HT-29 (cell line): Measurements from ENCODE around the genes CD3D and KMT2A.

DNA sequence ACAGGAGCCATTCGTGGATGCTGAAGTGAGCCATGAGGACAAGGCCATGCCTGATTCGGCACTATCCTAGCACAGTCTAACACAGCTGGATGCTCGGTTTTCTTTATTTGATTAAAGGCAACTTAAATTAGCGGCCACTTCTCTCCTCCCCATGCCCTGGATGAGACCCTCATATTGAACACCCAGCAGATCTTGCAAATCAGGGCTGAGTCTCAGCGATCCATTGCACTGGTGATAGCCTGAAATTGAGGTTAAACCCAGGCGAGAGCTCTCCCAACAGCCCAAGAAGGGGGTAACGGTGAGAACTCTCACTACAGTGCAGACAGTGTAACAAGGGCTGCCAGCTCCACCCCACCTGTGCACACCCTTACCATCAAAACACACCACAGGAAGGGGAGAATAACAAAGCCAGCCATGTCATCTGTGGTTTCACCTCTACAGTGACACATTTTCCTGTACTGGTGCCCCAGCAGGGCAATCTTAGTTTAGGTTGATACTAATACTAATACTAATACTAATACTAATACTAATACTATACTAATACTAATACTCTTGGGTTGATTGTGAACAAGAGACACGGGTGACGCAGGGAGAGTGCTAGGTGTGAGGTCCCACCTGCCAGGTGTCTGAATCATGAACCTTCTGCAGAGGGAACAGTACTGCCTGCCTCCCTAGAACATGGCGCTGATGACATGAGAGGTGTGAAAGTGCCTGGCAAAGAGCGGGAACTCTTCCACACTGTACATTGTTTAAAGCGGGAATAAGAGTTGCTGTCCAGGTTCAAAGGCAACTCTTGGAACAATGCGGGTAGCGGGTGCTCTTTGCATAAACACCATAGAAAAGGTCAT lies 25.3 kb upstream of the TMPRSS4 start:
- RAMPAGE, long total RNA = no peak

DNA sequence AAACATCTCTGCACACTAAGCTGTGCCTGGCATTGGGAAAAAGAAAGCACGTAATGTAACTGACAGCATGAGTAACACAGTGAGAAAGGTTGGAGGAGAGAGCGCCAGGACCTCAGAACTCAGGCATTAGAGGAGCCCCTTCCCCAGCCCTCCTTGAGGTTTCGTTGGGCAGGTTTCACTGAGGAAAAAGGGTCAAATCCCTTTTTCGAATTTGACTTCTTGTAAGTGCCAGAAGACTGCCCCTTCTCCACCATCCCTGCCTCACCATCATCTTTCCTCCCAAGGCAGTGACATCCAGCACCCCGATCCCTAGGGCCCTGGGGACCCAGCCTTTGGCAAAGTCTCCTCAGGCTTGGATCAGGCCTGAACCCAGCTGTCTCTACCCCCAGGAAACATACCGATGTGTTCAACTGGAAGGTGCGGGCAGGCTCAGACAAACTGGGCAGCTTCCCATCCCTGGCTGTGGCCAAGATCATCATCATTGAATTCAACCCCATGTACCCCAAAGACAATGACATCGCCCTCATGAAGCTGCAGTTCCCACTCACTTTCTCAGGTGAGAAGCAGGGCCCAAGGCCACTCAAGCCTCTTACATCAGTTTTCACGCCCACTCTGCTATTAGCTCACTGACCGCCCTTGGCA lies 26.2 kb upstream of the SMIM35 start:
- RAMPAGE, long total RNA = no peak

DNA sequence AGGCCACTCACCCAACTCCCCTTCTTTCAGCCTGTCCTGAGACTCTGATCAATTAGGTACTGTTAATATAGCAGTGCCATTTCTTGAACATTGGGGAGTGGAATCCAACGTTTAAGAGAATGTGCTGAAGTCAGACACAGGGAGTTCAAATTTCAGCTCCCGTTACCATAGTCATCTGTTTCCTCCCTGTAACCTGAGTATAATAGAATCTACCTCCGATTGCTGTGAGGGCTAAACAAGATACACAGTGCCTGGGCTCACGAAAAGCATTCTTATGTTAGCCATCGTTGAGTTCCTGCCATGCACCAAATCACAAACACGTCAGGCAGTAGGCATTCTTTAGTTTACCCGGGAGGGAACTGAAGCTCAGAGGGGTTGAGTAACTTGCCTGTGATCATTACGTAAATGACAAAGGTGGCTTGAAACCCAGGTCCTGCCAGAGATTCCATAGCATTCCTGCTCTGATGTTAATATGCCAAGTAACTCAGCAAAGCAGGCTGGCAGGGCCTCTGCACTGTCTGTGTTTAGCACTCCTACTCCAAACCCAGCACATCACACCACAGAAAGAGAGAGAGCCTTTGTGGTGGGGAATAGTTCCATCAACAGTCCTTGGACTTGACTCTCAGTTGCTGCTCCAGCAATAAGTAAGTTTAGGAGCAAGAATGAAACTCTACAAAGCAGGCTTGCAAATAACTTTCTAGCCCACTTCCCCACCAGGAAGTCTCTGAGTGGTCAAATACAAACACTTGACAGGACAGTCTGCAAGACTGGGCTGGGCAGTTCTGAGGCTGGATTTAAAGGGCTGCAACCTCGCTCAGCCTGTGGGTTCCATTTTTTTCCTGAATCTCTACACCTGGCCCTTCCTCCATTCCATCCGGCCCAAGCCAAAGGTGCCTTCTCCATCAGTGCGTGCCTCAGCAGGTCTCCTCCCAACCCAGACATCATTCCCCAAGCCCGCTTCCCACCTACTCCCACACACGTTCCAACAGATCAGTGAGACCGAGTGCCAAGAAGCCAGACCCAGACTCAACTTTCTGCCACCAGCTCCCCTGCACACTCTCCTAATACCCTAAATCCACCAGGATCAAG lies 1.2 kb downstream of the SCN2B start:
- RAMPAGE, long total RNA = no peak

- RAMPAGE, long total RNA = no peak
Observed at GRCh38 chr11:118205929-118206344, 18.9 kb downstream of the JAML start.

GRCh38 chr11:118231301-118231900 lies 6.6 kb upstream of the JAML start:
- RAMPAGE, long total RNA = no peak

DNA sequence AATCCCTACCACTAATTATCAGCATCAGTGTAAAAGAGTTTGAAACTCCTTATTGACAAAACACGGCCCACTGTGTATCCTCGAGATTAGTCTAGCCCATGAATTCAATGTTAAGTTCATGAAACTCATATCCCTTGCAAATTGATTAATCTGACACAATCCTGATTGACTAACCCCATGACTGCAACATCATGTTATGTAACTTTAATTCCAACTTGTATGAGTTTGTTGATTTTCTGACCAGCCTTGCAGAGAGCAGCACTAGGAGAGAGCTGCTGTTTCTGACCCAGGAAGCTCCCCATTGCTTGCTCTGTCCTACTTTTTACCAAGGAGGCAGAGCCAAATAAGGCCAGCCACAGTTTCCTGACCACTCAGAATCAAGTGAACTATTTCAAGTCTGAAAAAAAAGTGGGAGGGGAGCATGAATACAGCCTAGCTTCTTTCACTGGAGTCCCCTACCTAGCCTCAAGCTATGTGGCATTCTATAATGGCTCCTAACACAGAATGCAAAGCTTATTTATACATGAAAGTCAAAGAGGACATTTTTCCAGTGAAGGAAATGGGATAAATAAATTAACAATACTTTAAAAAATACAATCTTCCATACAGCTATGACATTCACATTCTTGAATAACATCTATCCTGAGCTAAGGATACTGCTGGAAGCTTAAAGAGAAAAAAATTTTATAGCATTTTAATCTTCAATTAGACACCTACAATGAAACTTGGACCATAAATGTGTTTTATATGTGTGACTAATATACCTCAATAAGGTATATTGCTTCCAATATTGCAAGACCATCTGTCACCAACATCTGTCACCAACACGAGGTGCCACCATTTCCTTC lies 13.1 kb downstream of the MPZL3 start:
- RAMPAGE, long total RNA = no peak

DNA sequence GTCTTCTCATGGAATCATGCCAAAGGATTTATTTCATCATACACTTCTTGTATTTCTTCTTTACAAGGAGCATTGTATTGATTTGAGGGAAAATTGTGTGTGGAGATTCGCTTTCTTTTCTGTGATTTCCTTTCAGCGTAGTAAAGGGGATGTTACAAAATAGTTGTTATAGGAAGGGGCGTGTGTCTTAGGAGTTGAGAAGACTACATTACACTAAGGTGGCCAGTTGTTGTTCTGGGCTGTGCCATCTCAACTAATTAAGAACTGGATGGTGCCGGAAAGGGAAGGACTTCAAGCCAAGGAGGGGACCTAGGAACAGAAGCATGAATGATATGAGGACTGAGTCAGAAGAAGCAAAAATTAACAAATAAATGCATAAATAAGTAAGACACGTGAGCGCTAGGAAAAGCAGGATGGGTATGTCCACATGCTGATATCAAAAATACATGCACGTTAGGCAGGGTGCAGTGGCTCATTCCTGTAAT lies 12.8 kb upstream of the CD3E start:
- RAMPAGE, long total RNA = no peak

DNA sequence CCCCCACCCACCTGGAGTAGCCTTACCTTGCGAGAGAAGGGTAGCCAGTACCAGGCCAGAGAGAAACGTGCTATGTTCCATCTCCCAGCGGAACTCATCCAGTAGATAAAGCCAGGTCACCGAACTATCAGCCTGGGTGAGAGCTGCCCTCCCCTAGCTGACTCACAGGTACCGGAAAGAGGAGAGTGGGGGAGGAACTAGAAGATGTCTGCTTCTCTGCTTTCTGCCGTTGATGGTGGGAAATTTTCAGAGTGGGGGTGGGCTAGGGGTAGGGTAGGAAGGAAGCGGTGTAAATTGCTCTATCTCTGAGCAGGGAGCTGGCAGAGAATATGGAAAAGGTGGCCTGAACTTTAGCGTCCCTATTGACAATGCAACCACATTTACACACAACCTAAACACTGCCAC lies at the start of gene CD3D:
Gene CD3D, minus strand, starts transcription at position 179 of the 405 bp plus-strand sequence.
- RAMPAGE, long total RNA = no peak

DNA sequence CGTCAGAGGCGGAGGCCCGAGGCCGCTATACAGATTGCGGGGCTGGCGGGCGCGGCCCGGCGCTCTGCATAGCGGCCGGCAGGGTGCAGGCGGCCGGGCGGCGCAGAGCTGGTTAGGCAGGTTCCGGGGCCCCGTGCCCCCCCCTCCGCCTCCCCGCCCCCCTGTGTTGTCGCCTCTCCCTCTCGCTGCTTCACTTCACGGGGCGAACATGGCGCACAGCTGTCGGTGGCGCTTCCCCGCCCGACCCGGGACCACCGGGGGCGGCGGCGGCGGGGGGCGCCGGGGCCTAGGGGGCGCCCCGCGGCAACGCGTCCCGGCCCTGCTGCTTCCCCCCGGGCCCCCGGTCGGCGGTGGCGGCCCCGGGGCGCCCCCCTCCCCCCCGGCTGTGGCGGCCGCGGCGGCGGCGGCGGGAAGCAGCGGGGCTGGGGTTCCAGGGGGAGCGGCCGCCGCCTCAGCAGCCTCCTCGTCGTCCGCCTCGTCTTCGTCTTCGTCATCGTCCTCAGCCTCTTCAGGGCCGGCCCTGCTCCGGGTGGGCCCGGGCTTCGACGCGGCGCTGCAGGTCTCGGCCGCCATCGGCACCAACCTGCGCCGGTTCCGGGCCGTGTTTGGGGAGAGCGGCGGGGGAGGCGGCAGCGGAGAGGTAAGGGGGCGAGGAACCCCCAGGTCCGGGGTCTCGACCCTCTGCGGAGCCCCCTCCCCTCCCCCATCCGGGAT lies at the start of gene KMT2A:
Gene KMT2A, plus strand, starts transcription at position 188 of the 714 bp plus-strand sequence.
- RAMPAGE, long total RNA = no peak

- RAMPAGE, long total RNA = no peak
Observed at GRCh38 chr11:118495481-118495837, 31.8 kb upstream of the TTC36 start.

GRCh38 chr11:118526074-118526965 lies 954 bp upstream of the TTC36 start:
- RAMPAGE, long total RNA = no peak

- RAMPAGE, long total RNA = no peak
Observed at GRCh38 chr11:118610775-118611302, 3.4 kb downstream of the PHLDB1 start.

DNA sequence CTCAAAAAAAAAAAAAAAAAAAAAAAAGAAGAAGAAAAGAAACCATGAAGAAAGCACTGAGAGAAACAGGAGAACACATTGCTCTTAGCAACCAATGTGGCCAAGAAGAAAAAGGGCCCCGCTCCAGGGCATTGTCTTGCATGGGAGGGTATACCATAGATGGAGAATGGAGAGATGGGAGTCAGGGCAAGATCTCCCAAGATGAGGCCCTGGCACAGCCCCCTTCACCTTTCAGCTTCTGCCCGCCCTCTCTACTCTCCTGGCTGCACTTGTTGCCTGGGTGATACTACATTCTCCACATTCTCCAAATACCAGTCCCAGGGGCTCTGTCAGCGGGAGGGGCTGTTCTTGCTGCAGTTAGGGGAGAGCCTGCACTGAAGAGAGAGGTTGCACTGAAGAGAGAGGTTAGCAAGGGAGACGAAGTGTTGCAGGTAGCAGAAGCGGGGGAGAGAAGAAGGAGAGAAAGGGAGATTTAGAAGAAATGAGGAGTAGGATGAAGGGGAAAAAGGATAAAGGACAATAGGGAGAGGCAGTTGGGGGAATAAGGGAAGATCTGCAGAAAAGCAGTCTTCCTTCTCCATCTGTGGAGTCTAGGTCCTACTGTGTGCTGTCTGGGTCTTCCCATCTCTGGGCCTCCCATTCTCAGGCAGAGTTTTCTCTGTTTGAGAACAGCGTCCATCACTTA lies 7.9 kb downstream of the PHLDB1 start:
- RAMPAGE, long total RNA = no peak

DNA sequence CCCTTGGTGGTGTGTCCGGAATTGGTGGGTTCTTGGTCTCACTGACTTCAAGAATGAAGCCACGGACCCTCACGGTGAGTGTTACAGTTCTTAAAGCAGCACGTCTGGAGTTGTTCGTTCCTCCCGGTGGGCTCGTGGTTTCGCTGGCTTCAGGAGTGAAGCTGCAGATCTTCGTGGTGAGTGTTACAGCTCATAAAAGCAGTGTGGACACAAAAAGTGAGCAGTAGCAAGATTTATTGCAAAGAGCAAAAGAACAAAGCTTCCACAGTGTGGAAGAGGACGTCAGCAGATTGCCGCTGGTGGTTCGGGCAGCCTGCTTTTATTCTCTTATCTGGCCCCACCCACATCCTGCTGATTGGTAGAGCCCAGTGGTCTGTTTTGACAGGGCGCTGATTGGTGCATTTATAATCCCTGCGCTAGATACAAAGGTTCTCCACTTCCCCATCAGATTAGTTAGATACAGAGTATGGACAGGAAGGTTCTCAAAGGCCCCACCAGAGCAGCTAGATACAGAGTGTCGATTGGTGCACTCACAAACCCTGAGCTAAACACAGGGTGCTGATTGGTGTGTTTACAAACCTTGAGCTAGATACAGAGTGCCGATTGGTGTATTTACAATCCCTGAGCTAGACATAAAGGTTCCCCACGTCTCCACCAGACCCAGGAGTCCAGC lies 8.9 kb upstream of the TREH start:
- RAMPAGE, long total RNA = no peak

DNA sequence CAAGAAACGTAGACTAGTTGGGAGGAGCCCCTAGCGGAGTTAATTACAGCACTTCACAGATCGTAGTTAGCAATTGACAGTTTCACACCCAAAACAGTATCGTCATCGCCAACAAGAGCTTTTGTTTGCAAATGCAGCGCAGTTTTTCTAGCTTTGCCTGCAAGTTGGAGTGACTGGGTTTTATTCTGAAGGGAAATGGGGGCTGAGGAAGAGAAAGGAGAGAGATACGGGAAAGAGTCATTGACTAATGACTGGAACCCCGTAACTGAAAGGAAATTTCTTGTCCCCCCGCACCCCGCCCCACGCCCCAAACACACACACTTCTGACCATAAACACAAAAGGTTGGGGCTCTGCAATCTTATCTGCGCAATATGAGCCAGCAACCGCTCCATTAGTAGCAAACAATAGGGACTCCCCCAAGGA lies 999 bp downstream of the DDX6 start:
- RAMPAGE, long total RNA = no peak

- RAMPAGE, long total RNA = no peak
Observed at GRCh38 chr11:118834441-118834868, 43.5 kb upstream of the DDX6 start.

- RAMPAGE, long total RNA = no peak
Observed at GRCh38 chr11:118910973-118911939, 14.5 kb downstream of the BCL9L start.

DNA sequence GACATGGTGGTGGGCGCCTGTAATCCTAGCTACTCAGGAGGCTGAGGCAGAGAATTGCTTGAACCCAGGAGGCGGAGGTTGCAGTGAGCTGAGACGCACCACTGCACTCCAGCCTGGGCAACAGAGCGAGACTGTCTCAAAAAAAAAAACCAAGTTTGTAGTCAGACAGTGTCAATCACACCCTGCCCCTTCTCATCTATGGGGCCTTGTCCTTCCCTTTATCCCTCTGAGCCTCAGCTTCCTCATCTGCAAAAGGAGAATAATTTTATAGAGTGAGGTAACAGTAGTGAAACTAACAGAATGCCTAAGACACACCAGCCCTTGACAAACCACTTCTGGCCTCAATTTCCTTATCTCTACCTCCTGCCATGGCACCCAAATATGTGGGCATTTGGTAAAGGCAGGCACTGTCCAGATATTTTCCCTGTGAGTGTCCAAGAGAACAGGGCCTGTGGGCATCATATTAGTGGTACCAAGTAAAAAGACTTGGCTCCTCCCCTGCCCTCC lies 10.7 kb downstream of the BCL9L start:
- RAMPAGE, long total RNA = no peak

DNA sequence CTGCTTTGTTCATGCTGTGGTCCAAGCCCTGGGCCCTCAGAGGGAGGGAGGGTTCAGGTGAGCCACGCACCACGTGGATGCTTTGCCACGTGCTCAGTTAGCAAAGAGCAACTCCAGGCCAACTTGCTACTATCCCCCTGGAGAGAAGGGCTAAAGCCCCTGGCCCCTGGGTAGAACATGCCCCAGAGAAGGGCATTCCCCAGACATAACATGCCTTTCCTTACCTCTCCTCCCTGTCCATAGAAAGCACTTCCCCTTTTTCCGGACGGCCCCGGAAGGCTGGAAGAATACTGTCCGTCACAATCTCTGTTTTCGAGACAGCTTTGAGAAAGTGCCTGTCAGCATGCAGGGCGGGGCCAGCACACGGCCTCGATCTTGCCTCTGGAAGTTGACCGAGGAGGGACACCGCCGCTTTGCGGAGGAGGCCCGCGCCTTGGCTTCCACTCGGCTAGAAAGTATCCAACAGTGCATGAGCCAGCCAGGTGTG lies 8.7 kb downstream of the FOXR1 start:
- RAMPAGE, long total RNA = no peak

- RAMPAGE, long total RNA = no peak
Observed at GRCh38 chr11:119050834-119051394, 6.1 kb downstream of the HYOU1 start.